ENCODE measurements around the gene ING1.

- PRO-cap: no peak
Observed at GRCh38 chr13:110420318-110421214, 113.5 kb downstream of the COL4A2 start.

GRCh38 chr13:110463795-110464810 lies 97.4 kb downstream of the RAB20 start:
- PRO-cap: no peak

GRCh38 chr13:110557335-110558497 lies 3.8 kb downstream of the RAB20 start:
- PRO-cap: no peak

DNA sequence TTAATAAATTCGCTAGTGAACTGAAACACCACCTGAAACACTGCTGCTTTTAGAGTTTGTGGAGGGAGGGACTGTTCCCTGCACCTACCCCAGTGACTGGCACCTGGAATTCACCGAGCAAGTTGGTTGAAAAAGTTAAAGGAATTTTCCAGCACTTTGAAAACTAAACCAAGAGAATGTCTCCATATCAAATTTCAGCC lies 3.6 kb upstream of the RAB20 start:
- PRO-cap: no peak

GRCh38 chr13:110615705-110616569 lies 592 bp downstream of the NAXD start:
- PRO-cap: bidirectional peak, plus-strand start at chr13:110616177, minus-strand start at chr13:110616125; unidirectional peak, minus-strand start at chr13:110616418

DNA sequence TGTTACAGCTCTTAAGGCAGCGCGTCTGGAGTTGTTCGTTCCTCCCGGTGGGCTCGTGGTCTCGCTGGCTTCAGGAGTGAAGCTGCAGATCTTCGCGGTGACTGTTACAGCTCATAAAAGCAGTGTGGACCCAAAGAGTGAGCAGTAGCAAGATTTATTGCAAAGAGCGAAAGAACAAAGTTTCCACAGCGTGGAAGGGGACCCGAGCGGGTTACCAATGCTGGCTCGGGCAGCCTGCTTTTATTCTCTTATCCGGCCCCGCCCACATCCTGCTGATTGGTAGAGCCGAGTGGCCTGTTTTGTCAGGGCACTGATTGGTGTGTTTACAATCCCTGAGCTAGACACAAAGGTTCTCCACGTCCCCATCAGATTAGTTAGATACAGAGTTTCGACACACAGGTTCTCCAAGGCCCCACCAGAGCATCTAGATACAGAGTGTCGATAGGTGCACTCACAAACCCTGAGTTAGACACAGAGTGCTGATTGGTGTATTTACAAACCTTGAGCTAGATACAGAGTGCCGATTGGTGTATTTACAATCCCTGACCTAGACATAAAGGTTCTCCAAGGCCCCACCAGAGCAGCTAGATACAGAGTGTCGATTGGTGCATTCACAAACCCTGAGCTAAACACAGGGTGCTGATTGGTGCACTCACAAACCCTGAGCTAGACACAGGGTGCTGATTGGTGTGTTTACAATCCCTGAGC lies 17.0 kb downstream of the NAXD start:
- PRO-cap: no peak

- PRO-cap: no peak
Observed at GRCh38 chr13:110637483-110638051, 22.2 kb downstream of the NAXD start.

DNA sequence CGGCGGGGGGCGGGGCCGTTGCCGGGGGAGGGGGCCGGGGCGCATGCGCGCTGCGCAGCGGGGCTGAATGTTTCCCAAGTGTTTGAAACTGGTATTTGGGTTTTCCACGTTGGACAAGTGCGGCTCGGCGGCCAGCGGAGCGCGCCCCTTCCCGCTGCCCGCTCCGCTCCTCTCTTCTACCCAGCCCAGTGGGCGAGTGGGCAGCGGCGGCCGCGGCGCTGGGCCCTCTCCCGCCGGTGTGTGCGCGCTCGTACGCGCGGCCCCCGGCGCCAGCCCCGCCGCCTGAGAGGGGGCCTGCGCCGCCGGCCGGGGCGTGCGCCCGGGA lies at the start of gene ING1:
Gene ING1, plus strand, starts transcription at position 98 of the 325 bp plus-strand sequence.
- PRO-cap: bidirectional peak, plus-strand start at position 100 of the sequence, minus-strand start outside the sequence

- PRO-cap: no peak
Observed at GRCh38 chr13:110809844-110810114, 96.3 kb downstream of the ING1 start.

- PRO-cap: no peak
Observed at GRCh38 chr13:110898426-110898751, 16.5 kb downstream of the ANKRD10 start.

- PRO-cap: no peak
Observed at GRCh38 chr13:111177767-111178373, 62.8 kb downstream of the ARHGEF7 start.

DNA sequence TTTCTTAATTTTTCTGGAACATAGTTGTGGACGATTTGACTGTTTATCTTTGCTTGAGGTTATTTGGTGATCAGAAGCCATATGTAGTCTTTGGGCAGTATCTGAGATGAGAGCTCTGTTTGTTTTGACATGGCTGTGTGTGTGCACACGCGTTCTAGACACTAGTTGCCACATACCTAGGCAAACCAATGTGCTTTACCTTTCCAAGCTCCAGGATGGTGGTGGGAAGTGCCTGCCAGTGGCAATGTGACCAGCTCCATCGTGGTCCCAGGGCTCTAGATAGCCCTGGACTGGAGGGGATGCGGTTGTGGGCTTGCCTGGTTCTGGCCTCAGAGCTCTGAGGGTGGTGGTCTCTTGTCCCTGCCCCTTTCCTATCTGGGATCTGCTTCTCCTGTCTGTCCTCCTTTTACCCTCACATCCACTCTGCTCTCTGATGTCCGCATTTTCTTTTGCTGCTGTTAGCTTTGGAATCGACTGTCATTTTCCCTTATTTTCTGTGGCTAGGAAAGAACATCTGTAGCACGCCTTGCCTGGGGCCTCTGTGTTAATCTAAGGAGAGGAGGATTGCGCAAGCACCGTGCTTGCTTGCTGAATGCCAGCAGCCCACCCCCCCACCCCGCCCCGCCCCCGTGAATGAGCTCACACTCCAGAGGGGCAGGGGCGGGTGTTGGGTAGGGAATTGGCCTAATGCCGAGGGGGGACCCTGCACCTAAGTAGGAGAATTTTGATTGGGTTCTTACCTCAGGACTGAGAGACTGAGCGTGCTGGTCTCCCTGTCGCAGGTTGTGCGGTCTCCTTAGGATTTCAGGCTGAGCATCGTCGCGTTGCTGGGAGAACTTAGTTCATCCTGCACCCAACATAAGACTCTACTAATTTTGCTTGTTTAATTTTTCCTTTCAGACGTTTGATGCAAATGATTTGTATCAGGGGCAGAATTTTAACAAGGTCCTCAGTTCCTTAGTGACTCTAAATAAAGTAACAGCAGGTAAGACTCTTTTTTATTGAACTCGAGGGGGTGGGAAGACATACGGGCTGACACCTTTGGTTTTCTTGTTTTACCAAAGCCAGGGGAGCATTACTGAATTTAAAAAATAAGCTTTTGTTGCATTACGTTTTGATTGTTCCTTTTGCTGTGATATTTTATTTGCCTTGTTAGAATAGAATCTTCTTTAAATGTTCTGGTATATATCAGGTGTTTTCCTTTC lies 89.7 kb downstream of the ARHGEF7 start:
- PRO-cap: no peak

DNA sequence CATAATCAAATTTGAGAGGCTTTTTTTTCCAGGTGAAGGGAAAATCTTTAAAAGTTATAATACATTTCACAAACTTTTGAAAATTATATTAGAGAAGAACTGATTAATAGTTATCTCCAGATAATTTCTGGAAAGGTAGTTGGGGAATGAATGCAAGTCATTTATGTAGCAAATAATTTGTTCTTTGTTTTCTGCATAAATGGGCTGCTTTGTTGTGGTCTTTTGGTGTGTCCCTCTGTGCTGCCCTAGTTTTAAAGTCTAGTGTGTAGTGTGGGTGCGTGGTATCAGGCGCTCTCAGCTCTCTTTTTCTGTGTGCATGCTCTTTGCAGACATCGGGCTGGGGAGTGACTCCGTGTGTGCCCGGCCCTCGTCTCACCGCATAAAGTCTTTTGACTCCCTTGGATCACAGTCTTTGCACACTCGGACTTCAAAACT lies 94.5 kb downstream of the ARHGEF7 start:
- PRO-cap: no peak

DNA sequence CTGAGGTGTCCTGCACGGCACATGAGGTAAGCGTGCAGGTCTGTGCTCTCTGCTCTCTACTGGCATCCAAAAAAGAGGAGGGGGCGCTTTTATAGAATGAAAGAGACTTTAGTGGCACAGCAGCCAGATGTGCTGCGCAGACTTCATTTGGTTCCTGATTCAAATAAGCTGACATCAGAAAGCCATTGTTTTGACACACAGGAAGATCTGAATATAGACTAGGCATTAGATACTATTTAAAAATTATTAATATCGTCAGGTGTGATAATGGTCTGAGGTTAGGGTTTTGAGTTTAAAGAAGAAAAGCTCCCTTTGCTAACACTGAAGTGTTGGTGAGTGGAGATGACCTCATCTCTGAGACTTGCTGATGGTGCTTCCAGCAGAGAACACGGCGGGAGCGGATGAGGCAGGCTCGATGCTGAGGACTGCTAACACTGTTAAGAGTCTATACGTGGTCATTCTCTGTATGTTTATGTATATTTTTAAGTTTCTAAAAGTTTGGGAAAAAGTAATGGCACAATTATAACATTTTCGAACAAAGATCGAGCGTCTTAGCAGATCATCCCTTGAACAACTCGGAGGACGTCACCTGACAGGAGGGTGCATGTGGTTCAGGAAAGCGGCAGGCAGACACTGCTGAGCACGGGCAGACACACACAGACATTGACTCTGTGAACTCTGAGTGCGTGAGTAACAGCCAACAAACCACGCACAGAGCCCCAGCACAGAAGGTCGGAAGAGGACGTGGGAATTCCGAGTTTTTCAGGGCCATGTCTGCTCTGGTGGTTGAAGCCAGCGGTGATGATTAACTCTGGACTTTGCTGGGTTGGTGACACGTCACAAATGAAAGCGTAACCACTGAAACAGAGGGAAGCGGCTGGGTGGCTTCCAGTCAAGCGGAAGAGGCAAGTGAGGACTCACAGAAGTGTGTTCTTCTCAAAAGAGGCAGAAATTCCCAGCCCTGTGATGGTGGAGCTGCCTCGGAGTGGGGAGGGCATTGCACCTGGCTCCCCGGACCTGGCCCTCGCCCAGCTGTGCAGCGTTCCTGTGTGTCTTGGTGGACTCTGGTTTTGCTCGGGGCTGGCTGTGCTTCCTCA lies 92.0 kb upstream of the TEX29 start:
- PRO-cap: no peak

- PRO-cap: no peak
Observed at GRCh38 chr13:111614538-111615110, 294.2 kb downstream of the TEX29 start.

GRCh38 chr13:112073195-112073967 lies 6.4 kb downstream of the SOX1 start:
- PRO-cap: no peak

GRCh38 chr13:112212951-112214018 lies 146.3 kb downstream of the SOX1 start:
- PRO-cap: no peak

DNA sequence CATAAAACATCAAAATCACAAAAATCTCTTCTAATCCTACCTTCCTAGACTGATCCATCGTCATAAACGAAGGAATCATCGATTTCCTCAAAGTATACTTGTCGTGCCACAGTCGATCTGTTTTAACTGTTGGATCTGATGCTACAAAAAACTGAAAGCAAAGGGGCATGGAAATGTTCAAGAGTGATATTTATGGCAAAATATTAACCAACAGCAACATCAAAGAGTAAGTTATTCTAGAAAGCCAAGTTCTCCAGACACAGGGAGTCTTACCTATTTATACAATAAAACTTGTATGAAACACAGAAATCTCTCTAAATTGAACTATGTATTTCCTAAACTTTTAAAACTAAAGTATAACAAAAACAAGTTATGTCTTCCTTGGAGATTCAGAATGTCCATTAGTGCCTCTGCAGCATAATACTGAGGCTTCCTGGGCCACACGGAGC lies 60.6 kb downstream of the TUBGCP3 start:
- PRO-cap: no peak

DNA sequence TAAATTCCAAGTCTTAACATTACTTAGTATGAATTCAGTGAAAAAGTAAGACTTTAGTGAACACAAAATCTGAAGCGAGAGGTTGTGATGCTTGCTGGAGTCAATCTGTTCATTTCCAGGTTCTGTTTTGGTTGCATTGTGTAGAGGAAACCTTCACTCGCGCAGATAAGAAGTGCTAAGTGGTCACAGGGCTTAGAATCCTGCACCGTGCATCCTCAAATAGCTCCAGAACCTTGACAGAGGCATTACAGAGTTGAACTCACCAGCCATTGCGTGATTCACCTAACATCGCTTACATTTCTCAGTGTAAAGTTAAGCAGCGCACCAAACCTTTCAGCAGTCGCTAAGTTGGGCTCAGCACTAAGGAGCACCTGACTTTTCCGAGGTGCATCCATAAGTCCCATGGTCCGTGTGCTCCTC lies 45.7 kb downstream of the ATP11A start:
- PRO-cap: no peak

DNA sequence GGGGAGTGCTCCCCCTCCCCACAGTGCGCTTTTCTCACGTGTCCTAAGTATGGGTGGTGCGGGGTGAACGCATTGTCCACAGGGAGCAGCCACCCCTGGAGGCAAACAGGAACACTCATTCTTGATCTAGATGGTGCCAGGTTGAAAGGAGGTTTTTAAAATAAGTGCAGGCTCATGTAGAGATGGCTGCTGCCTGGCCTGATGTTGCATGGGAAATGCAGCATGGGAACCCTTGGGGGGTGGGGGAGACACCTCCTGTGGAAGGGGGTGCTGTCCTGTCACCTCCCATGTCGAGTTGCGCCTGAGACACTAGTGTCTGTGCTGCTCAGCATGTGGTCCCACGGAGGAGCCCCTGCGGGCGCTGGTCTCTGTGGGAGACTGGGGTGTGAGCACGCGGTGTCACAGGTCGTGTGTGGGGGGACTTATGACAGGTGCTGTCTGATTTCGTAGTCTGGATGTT lies 52.2 kb downstream of the ATP11A start:
- PRO-cap: no peak